Temporal lobe (tissue), 2 donors: ENCODE data around the genes TCF4 and ONECUT2.

GRCh38 chr18:51066835-51067429 is 36.9 kb downstream of the SMAD4 start:
- RAMPAGE, long total RNA = no peak

DNA sequence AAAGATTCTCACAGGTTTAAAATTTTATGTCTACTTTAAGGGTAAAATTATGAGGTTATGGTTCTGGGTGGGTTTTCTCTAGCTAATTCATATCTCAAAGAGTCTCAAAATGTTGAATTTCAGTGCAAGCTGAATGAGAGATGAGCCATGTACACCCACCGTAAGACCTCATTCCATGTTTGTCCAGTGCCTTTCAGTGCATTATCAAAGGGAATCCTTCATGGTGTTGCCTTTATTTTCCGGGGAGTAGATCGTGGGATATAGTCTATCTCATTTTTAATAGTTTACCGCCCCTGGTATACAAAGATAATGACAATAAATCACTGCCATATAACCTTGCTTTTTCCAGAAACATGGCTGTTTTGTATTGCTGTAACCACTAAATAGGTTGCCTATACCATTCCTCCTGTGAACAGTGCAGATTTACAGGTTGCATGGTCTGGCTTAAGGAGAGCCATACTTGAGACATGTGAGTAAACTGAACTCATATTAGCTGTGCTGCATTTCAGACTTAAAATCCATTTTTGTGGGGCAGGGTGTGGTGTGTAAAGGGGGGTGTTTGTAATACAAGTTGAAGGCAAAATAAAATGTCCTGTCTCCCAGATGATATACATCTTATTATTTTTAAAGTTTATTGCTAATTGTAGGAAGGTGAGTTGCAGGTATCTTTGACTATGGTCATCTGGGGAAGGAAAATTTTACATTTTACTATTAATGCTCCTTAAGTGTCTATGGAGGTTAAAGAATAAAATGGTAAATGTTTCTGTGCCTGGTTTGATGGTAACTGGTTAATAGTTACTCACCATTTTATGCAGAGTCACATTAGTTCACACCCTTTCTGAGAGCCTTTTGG is 51.4 kb downstream of the SMAD4 start:
- RAMPAGE, long total RNA = no peak

DNA sequence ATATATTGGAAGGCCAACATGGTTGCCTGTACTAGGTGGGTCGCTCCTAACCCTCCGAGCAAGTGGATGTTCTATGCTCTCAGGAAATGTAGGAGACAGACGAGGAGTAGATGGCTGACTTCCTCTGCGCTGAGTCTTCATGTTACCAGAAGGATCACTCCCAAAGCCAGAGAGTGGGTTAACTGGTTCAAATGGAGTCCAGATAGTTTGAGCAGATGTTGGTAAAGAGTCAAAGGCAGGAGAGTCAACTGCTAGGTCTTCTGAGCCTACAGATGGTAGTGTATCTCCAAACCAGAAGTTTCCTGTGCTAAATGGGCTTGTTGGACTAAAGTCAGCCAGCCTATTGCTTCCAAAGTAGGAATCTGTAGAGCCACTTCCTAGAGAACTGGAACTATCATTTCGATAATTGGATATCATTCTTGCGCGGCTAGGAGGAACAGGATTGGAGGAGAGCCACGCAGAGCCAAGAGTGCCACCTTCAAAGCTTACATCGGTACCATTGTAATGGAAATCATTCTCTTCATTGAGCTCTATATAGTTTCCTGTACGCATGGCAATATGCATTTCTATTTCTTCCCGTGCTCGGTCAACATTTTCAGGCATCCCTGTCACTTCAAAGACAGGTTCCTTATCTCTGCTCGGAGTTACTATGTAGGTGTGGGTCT is 20.7 kb downstream of the MEX3C start:
- RAMPAGE, long total RNA = no peak

DNA sequence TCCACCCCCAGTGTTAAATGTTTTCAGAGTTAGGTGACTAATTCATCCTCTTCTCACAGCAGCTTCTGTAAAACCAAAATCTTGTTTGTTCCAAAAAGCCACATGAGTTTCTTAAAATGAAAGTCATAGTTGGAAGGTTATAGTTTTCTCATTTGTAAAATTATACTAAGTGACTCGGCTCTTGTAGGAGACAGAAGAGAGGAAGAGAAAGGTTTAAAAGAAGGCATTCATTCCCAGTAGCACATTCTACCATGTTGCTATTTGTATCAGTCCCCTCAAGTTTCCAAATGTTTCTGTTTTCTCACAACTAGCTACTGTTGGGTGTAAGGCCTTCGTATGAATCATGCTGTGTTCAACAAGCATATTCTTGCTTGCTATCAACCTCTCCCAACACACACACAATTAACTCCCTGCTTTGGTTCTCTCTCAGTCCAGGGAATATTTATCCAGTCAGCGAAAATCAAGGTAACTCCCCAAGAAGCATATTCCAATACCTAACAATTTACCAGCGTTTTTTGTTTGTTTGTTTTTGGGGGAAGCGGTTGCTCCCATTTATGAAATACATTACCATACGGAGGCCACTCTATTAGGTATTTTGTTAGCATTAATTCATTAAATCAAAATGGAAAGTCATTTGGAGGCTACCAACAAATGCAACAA is 75.1 kb downstream of the MBD2 start:
- RAMPAGE, long total RNA = no peak

GRCh38 chr18:54222147-54222990 is 2.1 kb downstream of the MBD2 start:
- RAMPAGE, long total RNA = no peak

DNA sequence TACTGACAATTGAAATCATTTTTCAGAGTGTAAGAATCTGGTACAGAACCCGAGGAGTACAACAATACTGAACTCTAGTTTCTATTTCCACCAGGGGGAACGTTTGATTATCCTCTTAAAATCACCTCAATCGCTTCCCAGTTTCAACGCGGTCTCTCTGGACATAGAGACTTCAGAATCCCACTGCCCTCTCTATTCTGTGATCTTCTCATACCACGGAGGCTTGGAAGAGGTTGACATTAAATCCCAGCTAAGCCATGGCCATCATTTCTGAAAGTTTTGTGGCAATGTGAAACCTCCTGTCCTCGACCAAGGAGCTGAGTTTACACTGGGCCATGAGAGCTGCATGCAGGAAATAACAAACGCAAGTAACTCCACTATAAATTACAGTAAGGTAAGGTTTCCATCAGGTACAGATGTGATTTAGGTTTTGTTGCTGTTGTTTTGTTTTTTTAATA is 299.5 kb upstream of the CCDC68 start:
- RAMPAGE, long total RNA = no peak

GRCh38 chr18:55319356-55319933 is 268.5 kb downstream of the TCF4 start:
- RAMPAGE, long total RNA = no peak

DNA sequence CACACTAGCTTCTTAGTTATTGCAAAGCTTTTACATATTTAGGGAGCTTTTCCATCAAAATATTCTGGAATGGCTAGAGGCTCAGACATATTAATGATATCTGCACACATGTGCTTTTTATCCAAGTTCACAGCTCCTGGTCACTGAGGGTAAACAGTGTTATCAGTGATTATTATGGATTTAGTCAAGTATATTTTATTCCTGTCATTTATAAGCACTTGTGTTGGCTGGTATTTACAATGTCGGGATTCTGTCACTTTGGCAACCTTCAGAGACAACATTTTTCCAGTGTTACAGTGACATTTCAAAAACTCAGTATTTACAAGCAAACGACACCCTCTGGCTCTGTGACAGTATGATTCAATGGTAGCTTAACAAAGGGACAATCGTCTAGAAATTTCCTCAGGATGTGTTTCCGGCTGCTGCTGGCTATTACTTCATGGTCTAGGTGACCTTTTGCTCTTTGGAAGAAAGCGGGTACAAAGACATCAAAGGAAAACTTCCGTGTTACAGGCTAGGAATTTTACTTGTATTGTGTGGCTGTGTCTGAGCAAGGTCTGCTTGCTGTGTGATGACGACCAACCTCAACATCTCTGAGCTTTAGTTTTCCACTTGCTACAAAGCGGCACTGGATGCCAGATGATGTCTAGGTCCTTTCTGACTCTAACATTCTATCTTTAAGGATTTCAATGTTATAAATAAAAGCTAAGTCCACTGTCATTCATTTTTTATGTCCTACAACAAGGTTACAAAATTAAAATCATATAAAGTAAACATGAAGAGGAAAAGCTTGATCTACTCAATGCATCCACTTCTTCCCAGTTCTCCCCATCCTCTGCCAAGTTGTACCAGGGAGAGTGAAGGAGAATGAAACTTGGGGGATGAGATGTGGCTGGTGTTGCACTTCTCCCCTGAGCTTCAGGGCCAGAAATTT is 200.3 kb downstream of the TCF4 start:
- RAMPAGE, long total RNA = no peak

GRCh38 chr18:55400515-55401536 is 187.2 kb downstream of the TCF4 start:
- RAMPAGE, long total RNA = no peak

DNA sequence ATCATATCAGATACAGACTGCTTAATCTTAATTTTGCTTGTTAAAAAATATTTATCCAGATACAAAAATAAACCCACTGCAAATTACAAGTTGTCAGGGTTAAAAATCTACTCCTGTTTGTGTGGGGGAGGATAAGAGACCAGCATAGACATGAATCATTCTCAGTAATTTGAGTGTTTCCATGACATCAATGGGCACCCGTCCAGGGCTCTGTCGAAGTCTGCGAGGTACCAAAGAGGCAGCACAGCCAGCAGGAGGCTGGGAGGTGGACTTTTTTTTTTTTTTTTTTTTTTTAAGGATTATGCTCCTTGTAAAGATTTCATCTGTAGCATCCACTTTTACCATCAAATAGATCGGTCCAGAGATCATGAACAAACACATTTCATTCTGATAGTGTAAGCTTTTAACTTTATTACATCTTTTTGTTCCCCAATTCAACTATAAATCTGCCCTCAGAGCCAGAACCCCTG is 182.1 kb downstream of the TCF4 start:
- RAMPAGE, long total RNA = no peak

- RAMPAGE, long total RNA = no peak
Observed at GRCh38 chr18:55587363-55588398, at the start of gene TCF4. Gene TCF4 (minus strand): TSS chr18:55588192.

DNA sequence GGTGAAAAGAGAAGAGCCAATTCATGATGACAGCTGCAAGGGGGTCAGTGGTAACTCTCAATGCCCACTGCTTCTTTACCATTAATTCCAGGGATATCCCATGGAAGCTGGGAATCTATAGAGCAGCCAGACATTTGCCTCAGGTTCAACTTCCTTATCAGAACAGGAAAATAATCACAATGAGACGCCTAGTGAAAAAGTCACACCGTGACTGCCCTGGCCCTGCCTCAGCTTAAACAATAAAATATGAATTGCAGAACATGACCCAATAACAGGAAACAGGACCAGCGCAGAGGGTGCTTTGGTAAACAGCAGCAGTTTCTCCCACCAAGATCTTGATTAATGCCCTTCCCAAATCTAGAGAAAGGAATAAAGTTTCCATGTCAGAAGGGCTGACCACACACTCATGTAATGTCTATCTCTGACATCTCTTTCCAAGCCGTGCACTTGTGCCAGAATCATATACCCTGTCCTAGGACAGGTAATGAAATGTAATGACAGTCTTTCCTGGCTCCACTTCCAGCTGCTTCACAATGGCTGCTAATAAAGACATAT is 438.5 kb downstream of the TXNL1 start:
- RAMPAGE, long total RNA = no peak

DNA sequence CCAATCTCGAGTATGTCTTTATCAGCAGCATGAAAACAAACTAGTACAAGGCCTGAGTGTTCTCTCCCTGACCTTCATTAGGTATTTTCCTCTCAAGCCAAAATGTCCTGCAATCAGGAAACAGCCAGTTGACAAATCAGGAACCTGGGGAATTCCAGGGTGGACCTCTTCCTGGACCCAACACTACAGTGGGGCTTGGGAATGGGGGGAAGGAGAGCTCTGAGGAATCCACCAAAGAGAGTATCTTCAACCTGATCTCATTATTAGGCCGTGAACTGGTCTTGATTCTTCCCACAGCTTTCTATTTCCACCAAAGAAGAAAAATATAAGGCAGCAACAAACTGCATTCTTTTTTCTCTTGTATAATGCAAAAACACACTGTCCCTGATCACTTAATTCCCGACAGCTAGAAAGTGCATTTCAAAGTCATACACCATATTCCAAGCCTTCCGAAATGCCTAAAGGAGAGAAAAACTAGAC is 129.6 kb downstream of the TXNL1 start:
- RAMPAGE, long total RNA = no peak

DNA sequence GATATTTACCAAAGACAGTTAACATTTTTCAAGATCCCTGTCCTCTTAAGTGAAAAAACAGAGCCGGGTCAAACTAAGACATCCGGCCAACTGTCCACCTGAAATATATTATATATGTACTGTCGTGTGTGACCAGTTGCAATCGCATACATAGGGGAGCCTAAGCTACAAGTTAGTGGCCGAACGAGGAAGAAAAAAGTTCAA is 910 bp downstream of the TXNL1 start:
- RAMPAGE, long total RNA = no peak

DNA sequence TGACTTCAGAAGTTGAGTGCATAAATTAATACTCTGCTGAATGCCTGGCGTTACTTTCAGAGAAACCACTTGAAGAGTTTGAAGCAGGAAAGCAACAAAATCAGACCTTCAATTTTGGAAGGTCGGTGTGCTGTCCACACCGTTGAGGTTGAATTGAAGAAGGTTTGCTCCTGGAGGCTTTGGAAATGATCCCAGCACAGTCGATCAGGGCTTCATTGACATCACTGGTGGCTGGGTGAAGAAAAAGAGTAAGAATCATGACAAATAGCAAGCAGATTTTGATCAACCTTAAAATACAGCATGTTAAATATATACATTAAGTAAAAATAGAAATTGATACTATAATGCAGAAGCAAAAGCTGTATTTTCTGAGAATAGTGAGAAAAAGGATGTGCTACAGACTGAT is 171.0 kb upstream of the BOD1L2 start:
- RAMPAGE, long total RNA = no peak

DNA sequence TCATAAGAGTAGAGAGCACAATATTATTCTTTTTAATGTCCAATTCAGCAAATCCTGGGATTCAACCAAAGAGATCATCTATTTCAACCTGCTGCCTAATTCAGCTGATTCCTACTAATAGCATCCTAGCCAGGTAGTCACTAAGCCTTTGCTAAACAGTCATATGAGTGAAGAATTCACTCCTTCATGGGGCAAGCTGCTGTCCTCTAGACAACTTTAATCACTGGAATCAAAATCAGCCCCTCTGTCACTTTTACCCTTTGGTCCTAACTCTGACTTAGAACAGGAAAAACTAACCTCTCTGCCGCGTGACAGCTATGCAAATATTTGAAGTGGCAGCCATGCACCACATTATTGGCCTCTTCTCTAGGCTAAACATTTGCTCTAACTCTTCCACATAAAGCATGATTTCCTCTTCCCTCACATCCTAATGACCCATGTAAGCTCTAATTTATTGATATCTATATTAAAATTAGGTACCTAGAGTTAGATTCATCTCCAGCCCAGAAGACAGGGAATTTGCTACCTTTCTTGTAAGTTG is 12.9 kb upstream of the ONECUT2 start:
- RAMPAGE, long total RNA = no peak

DNA sequence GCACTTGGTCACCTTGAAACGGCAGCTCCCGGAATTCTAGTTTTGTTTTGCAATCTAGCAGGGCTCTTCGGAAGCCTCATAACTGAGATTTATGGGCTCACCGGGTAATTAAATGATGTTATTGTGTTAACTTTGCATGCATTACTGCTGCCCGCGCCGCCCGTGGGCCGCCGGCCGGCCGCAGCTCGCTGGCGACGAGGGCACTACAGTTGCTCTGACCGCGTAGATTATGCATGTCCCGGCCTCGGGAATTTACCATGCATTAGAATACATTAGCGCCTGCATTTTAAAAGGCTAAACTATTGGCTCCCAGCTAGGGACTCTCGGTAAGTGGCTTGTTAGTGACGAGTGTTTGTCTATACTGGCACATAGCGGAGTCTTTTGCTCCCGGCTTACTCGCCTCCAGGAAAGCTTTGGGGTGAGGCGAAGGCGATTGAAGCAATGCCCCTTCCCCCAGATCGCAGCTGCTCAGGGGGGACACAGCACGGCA is 548 bp upstream of the ONECUT2 start:
- RAMPAGE, long total RNA = no peak

- RAMPAGE, long total RNA = no peak
Observed at GRCh38 chr18:57435071-57436159, at the start of gene ONECUT2. Gene ONECUT2 (plus strand): TSS chr18:57435374.

DNA sequence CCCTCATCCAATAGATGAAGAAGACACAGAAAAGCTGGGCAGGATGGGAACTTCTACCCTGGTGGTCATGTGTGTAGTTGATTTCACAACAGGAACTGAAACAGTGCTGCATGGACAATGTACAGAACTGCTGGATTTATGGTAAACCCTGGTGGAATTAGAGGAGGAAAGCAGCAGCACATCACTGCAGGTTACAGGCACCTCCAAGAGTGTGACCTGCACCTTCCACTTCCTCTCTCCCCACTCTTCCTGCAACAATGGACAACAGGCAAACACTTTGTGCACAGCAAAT is 31.3 kb downstream of the FECH start:
- RAMPAGE, long total RNA = no peak

DNA sequence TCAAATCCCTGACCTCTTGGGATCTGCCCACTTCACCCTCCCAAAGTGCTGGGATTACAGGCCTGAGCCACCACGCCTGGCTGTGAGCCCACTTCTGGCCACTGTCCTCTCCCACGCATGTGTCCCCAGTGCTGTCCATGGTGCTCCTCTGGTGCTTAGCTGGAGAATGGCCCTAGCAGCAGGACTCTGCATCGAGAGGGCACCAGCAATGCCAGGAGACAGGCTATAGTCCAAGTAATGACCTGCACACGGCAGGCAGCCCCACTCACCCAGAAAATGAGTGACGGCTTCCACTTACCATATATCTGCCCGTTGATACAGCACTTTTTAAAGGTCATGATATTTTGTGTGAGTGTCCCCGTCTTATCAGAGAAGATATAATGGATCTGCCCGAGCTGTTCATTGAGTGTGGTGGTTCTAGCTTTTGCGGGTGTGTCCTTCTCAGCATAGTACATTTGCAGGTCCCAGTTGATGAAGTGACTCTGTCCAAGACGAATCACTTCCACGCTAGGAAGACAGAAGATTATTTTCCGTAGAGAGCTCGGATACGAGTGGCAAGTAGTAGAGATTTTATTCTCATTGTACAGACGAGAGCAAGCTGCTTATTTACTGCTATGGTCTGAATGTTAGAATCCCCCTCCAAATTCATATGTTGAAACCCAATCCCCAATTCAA is 66.5 kb upstream of the NARS1 start:
- RAMPAGE, long total RNA = no peak